Measurements from ENCODE around the genes DLAT, PLET1, NCAM1, TMPRSS5 and USP28.

DNA sequence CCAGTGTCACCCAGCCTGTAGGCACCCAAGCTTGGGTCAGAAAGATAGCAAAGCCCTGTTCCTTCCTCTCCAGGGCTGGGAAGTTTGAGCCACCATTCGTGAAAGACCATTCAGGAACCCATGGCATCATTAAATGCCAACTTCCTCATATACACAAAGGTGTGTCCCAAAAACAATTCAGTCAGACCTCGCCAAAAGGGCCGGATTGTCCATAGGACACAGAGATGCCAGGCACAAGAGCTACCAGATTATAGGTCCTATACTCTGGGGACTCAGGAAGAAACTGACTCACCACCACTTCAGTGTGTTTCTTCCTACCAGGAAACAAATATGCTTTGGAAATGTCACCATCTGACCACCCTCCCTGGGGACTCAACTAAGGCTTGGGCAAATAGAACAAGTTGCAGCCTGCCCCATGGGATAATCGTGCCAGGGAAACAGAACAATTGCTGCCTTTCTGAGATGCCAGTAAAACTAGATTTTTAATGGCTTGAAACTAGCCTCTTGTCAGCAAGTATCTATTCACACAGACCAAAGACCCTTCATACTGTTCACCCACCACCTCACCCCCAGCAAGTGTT lies 11.7 kb downstream of the POU2AF3 start:
- PRO-cap, result no peak
- RAMPAGE, long total RNA, result no peak

DNA sequence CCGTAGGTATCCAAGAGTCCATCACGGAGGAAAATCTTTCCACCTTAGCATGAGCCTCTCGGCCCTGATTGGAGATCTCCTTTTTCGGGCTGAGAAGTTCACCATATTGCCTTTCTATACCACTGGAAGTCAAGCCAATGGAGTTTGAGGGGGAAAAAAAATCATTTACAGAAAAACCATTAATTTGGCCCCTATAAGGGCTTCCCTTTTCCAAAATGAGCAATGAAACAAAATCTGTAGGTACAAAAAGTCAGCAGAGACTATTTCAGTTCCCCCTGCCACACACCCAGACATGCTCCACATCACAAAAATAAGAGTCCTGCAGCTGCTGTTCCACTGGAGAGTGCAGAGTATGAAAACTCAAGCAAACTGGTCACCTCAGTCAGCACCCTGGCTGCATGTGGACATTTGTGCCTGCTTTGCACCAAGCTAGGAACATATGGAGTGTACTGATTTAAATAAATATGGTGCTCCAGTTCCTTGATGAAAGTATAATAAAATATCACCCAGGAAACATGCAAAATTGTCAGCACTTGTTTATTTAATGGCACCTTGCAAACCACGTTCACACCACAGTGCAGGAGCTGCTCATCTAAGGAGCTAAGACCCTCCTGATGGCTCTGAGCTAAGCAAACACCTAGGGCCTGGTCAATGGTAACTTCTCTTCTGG lies 15.1 kb downstream of the POU2AF1 start:
- PRO-cap, result bidirectional peak, plus-strand start at position 568 of the sequence, minus-strand start at position 412 of the sequence
- RAMPAGE, long total RNA, result no peak

DNA sequence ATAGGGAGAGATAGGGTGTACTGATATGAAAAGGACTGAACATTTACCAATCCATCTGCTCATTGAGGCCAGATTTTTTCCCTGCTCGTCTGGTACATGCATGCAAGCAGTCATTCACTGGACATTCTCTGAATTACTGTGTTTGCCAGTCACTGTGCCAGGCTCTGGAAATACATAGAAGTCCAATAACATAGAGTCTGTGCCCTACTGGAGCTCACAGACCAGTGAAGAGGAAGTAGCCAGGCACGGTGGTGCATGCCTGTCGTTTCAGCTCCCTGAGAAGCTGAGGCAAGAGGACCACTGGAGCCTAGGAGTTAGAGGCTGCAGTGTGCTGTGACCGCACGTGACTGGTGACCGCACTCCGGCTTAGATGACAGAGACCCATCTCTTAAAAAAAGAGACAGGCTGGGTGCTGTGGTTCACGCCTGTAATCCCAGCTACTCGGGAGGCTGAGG lies 3.6 kb downstream of the DIXDC1 start:
- PRO-cap, result no peak
- RAMPAGE, long total RNA, result no peak

GRCh38 chr11:111984893-111985568 lies 40.2 kb upstream of the DLAT start:
- PRO-cap, result no peak
- RAMPAGE, long total RNA, result no peak

GRCh38 chr11:112024621-112025753 lies at the start of gene DLAT:
Gene DLAT, plus strand, starts transcription at chr11:112025408.
- PRO-cap, result unidirectional peak, minus-strand start at chr11:112024815; bidirectional peak, plus-strand start at chr11:112025443, minus-strand start at chr11:112025295
- RAMPAGE, long total RNA, result no peak

GRCh38 chr11:112162620-112163546 lies 1.0 kb downstream of the IL18 start:
- PRO-cap, result no peak
- RAMPAGE, long total RNA, result no peak

GRCh38 chr11:112195013-112195523 lies 19.8 kb downstream of the BCO2 start:
- PRO-cap, result no peak
- RAMPAGE, long total RNA, result no peak

DNA sequence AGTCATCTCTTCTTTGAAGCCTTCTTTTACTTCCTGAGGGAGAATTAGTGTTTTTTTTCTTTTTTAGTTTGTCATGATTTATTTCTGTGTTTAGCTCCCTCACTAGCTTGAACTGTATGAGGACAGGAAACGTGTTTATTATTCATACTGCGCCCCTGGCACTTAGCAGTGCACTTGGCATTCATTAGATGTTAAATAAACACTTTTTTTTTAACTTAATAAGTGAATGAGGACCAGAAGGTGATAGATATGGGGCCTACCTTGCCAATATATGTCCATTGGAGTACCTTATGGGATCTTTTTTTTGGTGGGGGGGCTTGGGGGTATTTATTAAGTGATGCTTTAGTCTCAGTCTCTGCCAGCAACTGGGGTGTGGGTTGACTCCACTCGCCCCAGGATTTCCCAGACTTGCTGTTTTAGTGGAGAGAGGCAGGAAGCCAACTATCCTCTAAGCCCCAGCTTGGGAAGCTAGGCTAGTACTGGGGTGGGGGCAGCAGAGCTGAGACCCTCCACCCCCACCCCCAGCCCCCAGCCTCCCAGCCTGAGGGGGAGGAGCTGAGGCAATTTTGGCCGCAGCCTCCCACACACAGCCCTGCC lies 4.6 kb upstream of the PTS start:
- PRO-cap, result no peak
- RAMPAGE, long total RNA, result no peak

DNA sequence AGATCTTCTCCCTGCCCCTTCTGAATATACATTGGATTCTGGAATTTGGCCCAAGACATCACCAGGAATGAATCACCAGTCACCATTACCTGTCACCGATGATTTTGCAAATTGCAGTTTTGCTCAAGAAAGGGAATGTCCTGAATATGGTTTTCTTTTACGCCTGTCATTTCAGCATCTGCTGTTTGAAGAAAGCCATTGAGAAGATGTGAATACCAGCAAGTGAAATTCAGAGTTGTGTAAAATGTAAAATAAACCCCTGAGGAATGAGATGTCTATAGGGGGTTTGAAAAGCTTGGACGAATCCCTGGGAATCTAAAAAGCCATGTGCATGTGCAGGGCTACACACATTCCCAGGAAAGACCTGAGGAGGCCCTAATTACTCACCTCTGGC lies at the start of gene PLET1:
Gene PLET1 (minus strand): TSS at position 171 of the 394 bp plus-strand sequence.
- PRO-cap, result no peak
- RAMPAGE, long total RNA, result no peak

DNA sequence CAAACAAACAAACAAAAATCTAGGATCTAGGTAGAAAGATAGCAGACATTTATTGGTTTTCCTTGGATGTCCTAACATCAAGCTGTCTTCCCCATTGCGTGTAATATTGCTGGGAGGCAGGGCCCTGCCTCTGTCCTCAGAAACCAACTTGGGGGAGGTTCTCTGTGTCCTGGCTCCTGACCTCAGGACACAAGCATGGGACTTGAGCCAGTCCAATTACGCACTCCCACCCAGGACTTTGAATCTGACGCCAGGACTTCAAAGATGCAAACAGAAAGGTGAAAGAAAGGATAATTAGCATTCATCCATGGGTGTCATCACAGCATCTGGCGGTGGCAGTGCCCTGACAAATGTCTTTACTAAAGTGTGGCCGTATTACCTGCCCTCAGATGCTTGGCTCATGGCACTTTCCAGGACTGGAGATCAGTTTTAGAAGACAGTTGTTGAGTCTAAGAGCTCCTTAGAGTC lies 61.8 kb upstream of the PLET1 start:
- PRO-cap, result no peak
- RAMPAGE, long total RNA, result no peak

- PRO-cap, result no peak
- RAMPAGE, long total RNA, result no peak
Measured at GRCh38 chr11:112797082-112797444, 164.2 kb upstream of the NCAM1 start.

DNA sequence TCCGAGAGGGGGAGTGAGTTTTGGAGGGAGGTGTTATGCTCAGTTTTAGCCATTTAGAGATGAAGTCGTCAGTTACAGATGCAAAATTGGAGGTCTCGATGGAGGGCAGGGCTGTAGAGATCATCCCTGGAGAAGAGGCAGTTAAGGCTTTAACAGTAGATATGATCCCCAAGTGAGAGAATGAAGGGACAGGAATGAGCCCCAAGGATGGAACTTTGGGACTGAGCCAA lies 108.9 kb upstream of the NCAM1 start:
- PRO-cap, result no peak
- RAMPAGE, long total RNA, result no peak

- PRO-cap, result no peak
- RAMPAGE, long total RNA, result no peak
Measured at GRCh38 chr11:112960974-112962132, at the start of gene NCAM1. Gene NCAM1, plus strand, starts transcription at chr11:112961420.

DNA sequence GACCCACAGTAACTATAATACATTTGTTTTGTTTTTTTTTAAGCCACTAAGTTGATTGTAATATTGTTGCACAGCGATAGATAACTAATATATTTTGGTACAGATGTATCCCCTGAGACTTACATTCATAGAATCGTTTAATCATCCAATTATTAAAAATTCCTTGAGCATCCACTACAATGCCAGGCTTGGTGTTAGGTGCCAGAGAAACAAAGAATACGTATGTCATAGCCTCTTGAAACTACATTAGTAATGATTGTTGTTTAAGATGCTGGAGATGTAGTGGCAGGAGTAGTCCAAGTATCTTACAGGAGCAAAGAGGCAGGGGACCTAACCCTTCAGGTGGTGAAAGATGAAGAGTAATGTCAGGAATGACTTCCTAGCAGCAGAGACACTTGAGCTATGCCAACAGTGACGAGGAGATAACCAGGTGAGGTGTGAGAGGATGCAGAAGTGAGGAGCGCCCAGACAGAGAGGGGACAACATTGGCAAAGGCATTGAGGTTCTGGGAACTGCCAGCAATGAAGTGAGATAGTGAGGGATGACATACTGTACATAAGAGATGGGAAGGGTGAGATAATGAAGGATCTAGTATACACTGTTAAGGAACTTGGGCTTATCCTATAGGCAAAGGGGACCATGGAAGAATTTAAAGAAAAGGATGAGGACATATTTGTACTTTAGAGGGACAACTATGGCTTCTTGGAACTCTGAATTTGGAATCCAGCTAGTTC lies 95.7 kb downstream of the NCAM1 start:
- PRO-cap, result no peak
- RAMPAGE, long total RNA, result no peak

- PRO-cap, result no peak
- RAMPAGE, long total RNA, result no peak
Measured at GRCh38 chr11:113664495-113665672, 41.2 kb downstream of the TMPRSS5 start.

GRCh38 chr11:113706049-113706760 lies at the start of gene TMPRSS5:
Gene TMPRSS5, minus strand, starts transcription at chr11:113706308.
- PRO-cap, result no peak
- RAMPAGE, long total RNA, result no peak

- PRO-cap, result no peak
- RAMPAGE, long total RNA, result no peak
Measured at GRCh38 chr11:113875431-113876233, at the start of gene USP28. Gene USP28, minus strand, starts transcription at chr11:113875572.

- PRO-cap, result no peak
- RAMPAGE, long total RNA, result no peak
Measured at GRCh38 chr11:114060090-114060464, 566 bp downstream of the ZBTB16 start.

- PRO-cap, result no peak
- RAMPAGE, long total RNA, result no peak
Measured at GRCh38 chr11:114063058-114063747, 3.7 kb downstream of the ZBTB16 start.

GRCh38 chr11:114137552-114138141 lies 78.1 kb downstream of the ZBTB16 start:
- PRO-cap, result no peak
- RAMPAGE, long total RNA, result no peak